Daoy (cell line): ENCODE measurements around the genes HBS1L, AHI1 and MTFR2.

DNA sequence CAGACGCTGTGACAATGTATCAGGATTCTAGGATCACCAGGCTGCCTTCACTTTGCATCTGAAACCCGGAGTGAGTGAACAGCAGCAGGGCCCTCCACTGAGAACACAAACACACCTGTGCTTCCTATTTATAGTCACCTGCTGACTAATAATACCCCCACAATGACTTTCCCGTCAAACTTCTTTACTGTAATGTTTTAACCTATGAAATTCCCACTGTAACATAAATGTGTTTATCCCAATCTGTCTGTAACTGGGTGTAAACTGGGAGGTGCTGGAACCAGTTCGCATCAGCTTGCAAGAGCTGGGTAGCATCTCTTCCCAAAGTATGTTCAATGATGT is 79.3 kb downstream of the ALDH8A1 start:
- RAMPAGE, long total RNA, result no peak

- RAMPAGE, long total RNA, result no peak
Observed at GRCh38 chr6:135014184-135014719, 40.4 kb downstream of the HBS1L start.

- RAMPAGE, long total RNA, result start-site peak on the minus strand at chr6:135054809-135054824, 443 and 78 reads in 2 replicates
Observed at GRCh38 chr6:135053986-135055119, at the start of gene HBS1L. TSS of gene HBS1L (minus strand) at chr6:135054822.

GRCh38 chr6:135217054-135218216 is 36.3 kb downstream of the MYB start:
- RAMPAGE, long total RNA, result no peak

GRCh38 chr6:135306434-135307133 is 125.5 kb downstream of the MYB start:
- RAMPAGE, long total RNA, result no peak

DNA sequence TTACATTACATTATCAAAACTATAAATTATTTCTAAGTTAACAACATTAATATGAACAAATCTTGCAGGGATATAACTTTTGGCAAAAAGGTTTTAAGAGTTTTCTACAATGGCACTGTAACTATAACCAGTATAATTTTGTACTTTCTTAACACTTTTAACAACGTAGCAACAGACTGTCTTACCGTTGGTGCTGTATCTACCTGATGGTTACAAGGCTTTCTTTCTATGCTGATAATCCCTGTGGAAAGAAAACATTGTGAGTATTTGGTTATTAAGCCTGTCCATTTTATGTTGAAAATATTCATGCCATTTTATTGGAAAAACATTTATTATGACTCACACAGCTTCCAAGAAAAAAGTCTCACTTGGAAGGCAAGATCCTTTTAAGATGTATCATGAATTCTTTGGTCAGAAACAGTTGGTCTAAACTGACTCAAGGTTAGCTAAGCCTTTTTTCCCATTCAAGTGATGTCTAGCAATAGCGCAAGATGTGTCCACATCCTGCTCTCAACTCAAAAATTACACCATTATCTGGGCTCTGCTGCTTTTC is 139.5 kb downstream of the AHI1 start:
- RAMPAGE, long total RNA, result no peak

DNA sequence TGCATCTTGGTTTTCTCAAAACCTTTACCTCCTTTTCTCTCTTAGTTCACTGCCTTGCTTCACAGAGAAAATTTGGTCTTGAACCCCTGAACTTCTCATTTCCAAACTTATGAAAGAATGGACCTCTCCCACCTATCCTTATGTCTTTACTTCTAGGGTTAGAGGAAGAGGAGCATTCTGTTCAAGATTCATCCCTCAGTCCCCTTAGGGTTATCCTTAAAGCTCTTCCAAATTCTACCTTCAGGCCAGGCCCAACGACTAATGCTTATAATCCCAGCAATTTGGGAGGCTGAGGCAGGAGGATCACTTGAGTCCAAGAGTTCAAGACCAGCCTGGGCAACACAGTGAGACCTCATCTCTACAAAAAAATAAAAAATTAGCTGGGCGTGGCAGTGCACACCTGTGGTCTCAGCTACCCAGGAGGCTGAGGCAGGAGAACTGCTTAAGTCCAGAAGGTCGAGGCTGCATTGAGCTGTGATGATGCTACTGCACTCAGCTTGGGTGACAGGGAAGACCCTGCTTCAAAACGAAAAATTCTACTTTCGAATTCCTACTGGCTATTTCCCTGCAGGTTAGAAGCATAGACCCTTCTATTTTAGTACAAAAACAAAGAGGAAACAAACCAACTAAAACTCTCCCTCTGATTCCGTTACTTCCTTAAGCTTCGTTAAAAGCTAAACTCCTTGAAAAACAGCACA is 98.7 kb downstream of the AHI1 start:
- RAMPAGE, long total RNA, result no peak

GRCh38 chr6:135497216-135498128 is at the start of gene AHI1:
TSS of gene AHI1 (minus strand) at chr6:135497740.
- RAMPAGE, long total RNA, result start-site peak on the minus strand at chr6:135497712-135497781, 53 and 26 reads in 2 replicates

DNA sequence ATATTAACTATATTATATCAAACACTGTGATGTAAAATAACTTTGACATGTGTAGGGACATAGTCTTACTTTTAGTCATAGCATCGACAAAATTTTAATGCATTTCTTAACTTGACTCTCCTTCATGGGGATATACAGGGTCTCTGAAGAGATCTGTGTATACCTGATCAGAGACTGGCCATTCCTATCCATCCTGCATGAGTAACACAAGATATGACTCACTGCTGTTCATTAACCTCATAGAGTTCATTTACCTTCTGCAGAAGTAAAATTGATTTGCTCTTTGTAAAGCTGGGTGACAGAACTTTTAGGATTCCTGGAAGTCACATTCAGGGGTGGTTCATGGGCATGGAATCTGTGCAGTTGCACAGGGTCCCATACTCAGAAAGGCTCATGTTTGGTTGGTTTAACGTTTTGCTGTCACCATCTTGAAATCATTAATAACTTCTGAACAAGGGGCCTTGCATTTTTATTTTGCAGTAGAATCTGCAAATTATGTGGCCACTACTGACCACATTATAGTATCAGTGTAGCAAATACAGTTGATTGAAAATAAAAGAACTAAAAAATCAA is 53.2 kb downstream of the PDE7B start:
- RAMPAGE, long total RNA, result no peak

DNA sequence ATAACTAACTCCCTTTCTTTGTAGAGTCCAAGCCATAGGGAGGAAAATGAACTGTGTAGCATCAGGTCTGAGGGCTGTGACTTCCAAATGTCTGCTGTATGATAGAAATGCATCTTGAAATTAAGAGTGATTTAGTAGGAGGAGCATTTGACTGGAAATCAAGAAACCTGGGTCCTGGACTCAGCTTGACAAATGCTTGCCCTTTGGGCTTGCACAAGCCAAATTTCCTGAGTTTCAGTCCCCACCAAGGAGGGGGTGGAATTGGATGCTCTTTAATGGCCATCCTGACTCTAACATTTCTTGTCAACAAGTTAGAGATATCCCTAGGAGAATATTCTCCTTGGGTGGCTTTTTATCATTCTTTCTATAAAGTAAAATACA is 187.1 kb downstream of the PDE7B start:
- RAMPAGE, long total RNA, result no peak

DNA sequence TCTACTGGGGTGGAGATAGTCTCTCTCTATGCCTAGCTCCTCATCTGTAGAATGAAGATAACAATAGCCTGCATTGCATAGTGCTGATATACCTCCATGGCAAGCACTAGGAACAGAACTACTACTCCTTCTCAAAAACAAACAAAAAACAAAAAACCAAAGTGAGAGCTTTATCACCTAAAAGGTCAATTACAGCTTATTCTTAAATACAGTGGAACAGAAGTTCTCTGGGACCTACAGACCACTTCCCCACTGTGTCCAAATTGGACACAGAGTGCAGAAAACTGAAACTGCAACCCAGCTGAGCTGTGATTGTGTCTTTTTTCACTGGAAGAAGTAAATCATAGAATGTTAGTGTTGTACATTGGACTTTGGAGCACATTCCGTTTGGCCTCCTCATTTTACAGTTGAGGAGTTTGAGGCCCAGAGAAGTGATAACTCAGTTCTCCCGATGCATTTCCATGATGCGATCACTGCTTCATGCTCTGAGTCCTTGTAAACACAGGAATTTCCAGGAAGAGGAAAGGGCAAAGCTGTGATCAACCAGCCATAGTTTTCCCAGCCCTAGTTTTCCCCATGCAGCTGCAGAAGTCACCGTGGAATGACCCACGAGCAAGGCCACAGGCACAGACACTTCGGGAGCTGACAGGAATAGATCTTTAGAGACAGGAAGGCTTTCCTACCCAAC is 23.2 kb downstream of the MTFR2 start:
- RAMPAGE, long total RNA, result no peak

- RAMPAGE, long total RNA, result no peak
Observed at GRCh38 chr6:136249887-136250962, at the start of gene MTFR2. TSS of gene MTFR2 (minus strand) at chr6:136250311.

- RAMPAGE, long total RNA, result no peak
Observed at GRCh38 chr6:136552921-136553519, 2.8 kb upstream of the MAP7 start.

DNA sequence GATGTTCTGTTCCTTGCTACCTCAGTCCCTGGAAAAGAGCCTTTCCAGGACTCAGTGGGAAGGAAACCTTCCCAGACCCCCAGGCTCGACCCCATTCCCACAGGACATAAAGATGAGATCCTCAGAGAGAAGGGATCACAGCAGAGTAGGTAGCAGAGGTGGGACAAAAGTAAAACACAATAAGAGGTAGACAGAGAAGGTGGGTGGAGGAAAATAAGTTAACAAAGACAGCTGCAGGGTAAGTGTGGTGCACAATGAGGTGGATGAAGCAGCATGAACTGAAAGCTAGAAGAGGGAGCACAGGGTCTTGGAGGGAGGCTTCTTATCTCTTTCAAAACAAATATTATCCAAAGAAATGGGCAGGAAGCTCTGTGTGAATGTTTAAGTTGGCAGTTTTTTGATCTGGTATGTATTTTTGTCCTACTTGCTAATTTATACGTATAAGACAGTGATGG is 14.0 kb upstream of the MAP7 start:
- RAMPAGE, long total RNA, result no peak

DNA sequence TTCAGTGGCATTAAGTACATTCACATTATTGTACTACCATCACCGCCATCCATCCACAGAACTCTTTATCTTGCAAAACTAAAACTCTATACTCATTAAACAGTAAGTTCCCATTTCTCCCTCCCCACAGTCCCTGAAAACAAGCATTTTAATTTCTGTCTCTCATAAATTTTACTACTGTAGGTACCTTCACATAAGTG is 30.7 kb upstream of the MAP7 start:
- RAMPAGE, long total RNA, result no peak

DNA sequence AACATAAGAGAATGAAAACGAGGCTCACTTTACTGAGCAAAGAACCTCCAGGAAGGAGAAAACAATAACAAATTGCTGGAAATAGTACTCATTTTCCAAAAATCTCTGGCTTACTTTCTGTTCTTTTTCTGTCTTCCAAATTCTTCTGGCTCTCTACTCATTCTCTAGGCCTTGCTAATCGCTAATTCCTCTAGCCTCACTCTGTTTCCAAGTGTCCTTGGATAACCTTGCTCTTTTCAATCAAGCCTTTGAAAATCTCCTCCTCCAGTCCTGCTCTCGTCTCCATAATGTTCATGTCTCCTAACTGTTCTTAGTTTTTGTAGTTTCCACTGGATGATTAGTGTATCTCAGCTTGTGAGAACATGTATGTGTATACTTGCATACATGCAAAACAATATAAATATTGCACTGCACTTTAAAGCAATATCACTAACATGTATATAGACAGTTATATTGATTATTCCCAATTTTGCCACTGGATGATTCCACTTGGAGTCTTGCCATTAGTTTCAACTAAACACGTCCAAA is 96.2 kb upstream of the MAP7 start:
- RAMPAGE, long total RNA, result no peak

- RAMPAGE, long total RNA, result no peak
Observed at GRCh38 chr6:136700852-136701284, 91.4 kb downstream of the MAP3K5 start.

DNA sequence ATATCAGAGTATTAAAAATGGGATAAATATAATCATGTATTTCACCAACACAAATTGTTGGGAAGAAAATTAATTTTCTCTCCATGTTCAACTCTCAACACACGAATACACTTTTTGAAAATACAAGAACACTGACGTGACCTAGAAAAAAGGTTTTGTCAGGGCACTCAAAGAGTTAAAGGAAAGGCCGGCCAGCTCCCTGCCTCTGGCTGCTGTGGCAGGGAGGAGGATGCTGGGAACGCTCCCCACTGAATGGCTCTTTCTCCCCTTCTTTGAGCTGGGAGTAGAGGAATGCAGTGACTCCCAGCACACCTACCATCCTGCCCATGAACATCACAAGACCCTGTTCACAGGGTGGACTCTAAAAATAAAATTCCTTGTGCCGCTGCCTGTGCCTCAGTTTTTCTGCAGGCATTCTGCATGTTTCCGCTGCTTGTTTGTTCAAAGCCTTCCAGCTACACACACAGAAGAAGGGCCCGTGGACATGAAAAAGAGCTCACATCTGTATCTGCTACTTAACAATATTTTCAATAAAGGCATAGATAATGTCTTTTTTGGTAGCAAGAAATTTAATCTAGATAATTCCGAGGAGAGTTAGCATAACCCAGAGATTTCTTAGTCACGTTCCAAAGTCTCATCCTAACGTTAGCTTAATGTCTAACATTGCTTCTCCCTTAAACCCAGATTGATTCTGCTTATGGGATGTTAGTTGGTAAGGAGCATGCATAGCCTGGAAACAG is 46.8 kb downstream of the MAP3K5 start:
- RAMPAGE, long total RNA, result no peak

DNA sequence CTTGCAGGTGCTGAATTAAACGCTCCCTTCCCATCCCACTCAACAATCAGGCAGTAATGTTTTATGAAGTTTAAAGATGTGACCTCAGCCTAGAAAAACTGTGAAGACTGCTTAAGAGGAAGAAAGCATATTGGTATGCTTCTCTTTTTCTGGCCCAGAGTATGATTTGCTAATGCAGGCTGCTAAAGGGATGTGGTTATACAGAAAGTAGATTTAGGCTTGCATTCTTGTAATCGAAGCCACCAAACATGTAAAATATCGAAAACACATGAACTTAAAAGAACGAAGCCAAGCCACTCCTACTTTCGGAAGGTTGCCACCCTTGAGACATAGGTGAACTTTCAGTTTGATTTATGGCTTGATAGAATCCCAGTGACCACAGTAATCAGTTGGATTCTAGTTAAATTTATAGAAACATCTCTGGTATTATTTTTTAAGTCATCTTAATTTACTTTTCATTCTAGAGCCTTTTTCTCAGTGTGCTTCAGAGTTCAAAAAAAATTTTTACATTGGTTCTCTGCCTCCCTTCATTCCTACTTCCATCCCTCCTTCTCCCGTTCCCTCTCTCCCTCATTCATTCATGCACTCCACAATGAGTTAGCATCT is 40.6 kb downstream of the MAP3K5 start:
- RAMPAGE, long total RNA, result no peak

GRCh38 chr6:136822652-136823290 is 379 bp downstream of the PEX7 start:
- RAMPAGE, long total RNA, result no peak